Skin of body (tissue), 2 donors: ENCODE data around the gene FCN2.

DNA sequence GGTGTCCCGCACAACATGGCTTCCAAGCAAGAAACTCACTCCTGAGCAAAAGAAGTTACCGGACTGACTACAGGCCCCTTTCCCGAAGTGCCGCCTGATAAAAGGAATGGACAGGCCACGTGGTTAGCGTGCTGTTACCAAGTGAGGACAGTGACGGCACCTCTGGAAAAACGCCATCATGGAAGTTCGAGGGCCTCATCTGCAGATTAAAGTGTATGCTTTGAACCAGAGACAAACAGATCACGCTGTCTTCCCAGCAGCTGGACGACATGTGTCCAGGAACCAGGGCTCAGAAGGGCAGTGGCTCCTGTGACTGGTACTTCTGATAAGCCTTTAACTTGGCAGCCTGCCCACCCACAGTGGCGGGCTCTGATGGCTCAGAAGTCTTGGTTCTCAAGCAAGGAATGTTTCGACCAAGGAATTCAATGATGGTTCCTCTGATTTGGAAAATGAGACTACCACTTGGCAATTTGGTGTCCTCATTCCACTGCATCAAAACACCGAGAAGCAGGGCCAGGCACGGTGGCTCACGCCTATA lies 14.5 kb upstream of the BRD3OS start:
- RAMPAGE, long total RNA: no peak

GRCh38 chr9:134134608-134135061 lies 1.2 kb upstream of the WDR5 start:
- RAMPAGE, long total RNA: no peak

GRCh38 chr9:134142140-134142882 lies 6.4 kb downstream of the WDR5 start:
- RAMPAGE, long total RNA: no peak

DNA sequence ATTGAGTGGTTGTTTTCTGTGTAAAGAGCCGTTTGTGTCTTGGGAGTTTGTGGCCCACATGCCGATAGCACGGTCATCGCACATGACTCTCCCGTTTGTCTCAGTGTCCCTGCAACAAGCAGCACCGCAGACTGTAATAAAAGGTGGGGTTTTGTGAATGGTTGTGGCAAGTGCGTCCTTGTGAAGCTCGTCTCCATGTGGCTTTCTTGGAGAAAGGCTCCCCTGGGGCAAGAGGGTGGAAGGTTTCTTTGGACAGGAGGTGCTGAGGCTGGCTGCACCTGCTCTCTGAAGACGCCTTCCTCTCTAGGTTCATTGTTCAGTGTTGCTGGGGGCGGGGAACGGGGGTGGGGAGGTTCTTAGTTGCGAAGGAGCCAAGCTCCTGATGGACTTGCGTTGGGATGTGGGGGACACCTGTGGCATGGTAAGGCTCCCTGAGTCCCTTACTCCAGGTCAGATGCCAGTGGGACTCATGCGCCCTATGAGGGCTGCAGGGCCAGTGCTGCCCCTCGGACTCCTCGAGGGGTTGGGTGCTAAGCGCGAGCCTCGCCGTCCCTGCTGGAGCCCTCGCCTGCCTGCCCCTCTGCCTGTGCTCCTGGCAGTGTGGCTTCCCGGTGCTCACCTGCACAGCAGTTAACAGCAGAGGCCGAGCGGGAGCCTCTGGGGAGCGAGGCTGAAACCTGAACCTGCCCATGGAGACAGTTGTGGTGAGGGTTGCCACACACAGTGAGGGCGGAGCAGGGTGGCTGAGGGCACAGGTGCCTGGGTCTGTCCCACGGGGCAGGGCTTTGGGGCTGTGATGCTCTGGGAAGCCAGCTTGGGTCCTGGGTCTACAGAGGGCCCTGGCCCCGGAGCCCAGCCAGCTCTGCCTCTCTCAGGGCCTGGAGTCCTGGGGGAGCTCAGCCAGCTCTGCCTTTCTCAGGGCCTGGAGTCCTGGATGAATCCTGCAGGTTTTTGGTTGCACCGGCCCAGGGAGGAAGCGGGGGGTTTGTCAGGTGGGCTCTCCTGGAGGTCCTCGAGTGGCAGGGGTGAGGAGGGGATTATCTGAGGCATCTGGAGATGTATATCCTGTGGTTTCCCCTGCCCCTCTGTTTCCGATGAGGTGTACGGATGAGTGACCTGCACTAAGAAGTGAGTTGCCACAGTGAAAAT lies 23.0 kb downstream of the WDR5 start:
- RAMPAGE, long total RNA: no peak

DNA sequence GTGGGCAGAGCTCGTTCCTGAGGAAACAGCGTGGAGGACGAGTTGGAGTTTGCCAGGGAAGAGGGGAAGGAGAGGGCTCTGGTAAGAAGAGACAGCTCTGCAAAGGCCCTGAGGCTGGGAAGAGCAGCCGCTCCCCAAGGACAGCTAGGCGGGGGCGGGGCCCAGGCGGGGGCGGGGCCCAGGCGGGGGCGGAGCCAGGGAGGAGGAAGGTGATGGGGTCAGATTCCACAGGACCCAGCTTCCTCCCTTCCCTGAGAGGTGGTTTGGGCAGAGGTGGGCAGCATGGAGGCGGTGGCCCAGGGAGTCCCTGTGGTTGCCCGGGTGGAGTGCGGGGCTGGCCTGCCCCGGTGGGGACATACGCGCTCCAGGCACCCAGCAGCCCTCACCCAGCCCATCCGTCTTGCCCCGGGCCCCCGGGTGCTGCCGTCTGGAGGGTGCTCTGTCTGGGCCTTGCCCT lies 39.3 kb downstream of the WDR5 start:
- RAMPAGE, long total RNA: no peak

DNA sequence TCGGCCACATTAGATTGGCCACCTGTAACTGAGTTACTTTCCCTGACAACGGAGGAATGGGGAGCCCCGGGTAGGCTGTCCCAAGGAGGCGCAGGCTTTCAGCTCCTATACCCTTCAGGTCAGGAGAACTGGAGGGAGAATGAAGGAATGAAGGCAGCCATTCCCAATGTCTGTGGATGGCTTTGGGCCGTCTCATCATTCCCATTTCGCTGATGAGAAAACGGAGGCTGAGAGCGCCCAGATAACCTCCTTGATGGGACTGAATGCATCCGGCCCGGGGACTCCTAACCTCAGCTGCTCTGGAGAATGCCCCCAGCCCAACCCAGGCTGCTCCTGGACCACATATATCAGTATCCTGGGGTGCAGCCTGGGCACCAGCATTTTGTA lies 81.0 kb downstream of the WDR5 start:
- RAMPAGE, long total RNA: no peak

GRCh38 chr9:134230578-134231911 lies 95.2 kb downstream of the WDR5 start:
- RAMPAGE, long total RNA: no peak

GRCh38 chr9:134293247-134294194 lies 32.7 kb upstream of the RXRA start:
- RAMPAGE, long total RNA: no peak

DNA sequence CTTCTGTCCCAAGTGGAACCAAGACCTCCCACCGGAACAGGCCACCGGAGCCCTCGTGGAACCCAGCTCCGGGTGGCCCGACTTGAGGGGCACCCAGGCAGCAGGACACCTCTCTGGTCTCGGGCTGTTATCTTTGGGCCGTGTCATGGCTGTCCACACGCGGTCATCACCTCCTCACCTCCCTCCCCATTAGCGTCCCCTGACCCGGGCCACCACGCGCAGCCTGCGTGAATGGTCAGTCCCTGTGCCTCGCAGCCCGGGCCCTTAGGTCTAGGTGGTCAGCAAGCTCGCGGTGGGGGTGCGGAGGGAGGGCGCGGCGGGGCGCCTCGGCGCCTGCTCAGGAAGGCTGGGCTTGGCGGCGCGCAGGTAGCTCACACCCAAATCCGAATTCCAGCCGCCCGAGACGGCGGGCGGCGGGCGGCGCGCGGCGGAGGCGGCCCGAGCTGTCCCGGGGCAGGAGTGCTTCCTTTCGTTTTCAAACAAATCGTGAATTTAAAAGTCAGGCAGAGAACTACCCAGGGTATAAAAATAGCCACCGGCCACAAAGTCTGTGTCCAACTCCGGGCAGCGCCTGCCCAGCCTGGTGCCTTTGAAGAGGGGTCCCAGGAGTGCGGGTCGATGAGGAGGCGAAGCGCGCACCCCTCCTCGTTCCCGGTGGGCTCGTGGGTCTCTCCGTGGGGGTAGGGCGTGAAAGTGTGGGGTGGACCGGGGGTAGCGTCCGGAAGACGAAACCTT lies 1.0 kb upstream of the RXRA start:
- RAMPAGE, long total RNA: no peak

DNA sequence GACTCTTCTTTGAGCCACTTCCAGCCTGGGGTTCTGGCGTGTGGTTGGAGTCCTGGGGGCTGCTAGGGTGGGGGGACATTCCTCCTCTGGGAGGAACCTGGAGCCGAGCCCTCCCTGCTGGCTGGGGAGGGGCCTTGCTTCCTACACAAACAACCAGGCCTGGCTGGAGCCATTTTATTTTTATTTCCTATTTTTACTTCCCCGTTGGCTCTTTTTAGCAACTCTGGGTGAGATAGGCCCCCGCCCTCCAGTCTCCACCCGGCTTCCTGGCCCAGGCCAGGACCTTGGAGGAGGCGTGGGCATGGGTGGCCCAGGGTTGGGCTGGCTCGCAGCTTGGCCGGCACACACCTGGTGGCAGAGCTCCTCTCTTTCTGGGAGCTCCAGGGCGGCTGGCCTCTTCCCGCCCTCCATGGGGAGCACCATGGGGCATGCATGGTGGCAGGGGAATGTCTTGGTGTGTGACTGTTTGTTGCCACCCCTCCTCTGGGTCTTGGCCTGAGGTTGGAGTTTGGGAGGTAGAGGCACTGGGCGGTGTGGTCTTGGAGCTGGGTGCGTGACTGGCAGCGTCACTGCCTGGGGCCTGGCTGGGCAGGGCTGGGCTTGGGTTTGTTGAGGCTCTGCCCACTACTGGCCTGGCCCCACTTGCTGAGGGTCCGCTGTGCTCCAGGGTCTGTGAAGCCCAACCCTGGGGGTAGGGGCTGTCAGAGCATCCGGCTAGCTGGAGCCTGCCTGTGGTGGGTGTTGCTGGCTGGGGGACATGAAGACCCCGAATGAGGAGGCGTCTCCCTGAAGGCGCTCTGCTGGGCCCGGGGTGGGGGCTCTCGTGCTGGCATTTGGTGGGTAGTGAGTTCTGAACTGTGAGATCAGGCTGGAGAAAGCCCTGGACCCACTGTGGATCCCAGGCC lies 15.3 kb downstream of the RXRA start:
- RAMPAGE, long total RNA: no peak

- RAMPAGE, long total RNA: no peak
Measured at GRCh38 chr9:134361737-134362579, 35.7 kb downstream of the RXRA start.

DNA sequence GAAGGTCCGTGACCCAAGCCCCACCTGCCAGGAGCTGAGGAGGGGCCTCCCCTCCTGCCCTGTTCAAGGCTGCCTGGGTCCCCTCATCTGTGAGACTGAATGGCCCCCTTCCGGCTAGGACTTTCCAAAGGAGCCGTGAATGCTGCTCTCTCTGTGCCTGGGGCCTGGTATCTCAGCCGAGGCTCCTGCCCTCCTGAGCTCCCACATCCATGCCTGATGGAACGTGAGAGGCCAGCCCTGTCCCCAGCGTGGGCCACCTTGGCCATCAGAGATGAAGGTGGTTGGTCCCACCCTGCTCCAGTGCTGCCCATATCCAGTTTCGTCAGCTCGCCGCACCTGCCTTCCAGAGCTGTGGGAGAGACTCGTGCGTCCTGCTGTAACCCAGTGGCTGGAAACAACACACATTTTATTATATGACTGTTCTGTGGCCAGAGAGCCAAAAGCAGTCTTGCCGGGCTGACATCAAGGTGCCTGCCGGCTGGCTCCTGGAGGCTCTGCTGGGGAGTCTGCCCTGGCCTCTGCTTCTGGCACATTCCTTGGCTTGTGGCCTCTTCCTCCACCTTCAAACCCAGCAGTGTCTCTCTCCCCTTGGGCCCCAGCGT lies 94.6 kb downstream of the RXRA start:
- RAMPAGE, long total RNA: no peak

GRCh38 chr9:134475352-134475764 lies 149.1 kb downstream of the RXRA start:
- RAMPAGE, long total RNA: no peak

GRCh38 chr9:134690789-134691435 lies 49.3 kb downstream of the COL5A1 start:
- RAMPAGE, long total RNA: no peak

DNA sequence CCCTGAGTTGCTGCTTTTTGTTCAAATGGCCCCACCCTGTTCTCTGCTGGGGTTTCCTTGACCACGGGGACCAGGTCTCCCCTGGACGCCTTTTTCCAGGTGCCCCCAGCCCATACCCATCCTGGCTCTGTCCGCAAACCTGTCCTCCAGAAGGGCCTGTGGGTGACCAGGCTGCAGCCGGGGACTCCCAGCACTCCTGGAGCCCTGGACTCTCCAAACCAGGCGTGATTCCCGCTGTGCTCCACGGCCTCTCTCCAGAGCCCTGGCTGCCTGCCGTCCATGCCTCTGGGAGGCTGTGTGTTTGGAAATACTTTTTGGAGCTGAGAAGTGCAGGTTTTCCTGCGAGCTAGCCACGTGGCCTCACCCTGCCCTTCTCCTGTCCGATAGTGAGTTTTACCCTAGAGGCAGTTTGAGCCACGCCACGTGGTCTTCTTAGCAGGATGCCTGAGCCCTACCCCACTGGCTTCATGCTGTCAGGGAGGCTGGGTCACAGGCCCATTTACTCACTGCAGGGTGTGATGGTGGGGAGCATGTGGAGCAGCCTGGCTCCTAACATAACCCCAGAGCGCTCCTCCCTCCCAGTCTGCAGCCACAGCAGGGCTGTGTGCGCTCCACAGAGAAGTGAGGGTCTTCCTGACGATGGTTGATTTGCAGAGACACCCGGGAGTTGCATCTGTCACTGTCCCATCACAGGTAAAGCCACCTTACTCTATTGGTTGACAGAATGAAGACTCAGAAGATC lies 71.3 kb downstream of the COL5A1 start:
- RAMPAGE, long total RNA: no peak

GRCh38 chr9:134804826-134805460 lies 75.7 kb upstream of the FCN2 start:
- RAMPAGE, long total RNA: no peak

- RAMPAGE, long total RNA: no peak
Measured at GRCh38 chr9:134872369-134872884, 8.2 kb upstream of the FCN2 start.

DNA sequence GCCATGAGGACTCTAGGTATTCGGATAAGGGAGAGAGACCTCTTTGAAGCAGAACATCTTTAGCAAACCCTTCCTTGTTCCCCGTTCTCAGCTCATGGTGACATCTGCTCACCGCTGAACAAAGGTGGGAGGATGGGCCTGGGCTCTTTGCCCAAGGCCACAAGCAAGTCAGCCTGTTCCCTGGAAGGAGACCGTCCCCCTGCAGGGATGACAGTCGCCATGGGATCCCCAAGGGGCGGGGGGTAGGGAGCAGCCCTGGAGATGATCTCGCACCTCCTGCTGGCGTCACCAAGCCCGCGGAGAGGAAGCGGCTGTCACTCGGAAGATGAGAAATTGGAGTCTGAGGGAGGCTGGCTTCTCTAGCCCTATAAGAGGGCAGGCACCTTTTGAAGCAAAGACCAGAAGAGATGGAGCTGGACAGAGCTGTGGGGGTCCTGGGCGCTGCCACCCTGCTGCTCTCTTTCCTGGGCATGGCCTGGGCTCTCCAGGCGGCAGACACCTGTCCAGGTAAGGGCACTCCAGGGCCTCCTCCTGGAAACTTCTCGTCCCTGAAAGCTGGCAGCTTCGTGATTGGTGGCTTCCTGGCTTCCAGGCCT lies at the start of gene FCN2:
TSS of gene FCN2 (plus strand) at position 396 of the 596 bp plus-strand sequence.
- RAMPAGE, long total RNA: no peak

GRCh38 chr9:135134074-135134793 lies 46.8 kb downstream of the OLFM1 start:
- RAMPAGE, long total RNA: no peak

- RAMPAGE, long total RNA: no peak
Measured at GRCh38 chr9:135501567-135501983, 1.1 kb downstream of the MRPS2 start.